Cardiac ventricle fibroblast (primary cell): ENCODE measurements around a stretch of chr10.

DNA sequence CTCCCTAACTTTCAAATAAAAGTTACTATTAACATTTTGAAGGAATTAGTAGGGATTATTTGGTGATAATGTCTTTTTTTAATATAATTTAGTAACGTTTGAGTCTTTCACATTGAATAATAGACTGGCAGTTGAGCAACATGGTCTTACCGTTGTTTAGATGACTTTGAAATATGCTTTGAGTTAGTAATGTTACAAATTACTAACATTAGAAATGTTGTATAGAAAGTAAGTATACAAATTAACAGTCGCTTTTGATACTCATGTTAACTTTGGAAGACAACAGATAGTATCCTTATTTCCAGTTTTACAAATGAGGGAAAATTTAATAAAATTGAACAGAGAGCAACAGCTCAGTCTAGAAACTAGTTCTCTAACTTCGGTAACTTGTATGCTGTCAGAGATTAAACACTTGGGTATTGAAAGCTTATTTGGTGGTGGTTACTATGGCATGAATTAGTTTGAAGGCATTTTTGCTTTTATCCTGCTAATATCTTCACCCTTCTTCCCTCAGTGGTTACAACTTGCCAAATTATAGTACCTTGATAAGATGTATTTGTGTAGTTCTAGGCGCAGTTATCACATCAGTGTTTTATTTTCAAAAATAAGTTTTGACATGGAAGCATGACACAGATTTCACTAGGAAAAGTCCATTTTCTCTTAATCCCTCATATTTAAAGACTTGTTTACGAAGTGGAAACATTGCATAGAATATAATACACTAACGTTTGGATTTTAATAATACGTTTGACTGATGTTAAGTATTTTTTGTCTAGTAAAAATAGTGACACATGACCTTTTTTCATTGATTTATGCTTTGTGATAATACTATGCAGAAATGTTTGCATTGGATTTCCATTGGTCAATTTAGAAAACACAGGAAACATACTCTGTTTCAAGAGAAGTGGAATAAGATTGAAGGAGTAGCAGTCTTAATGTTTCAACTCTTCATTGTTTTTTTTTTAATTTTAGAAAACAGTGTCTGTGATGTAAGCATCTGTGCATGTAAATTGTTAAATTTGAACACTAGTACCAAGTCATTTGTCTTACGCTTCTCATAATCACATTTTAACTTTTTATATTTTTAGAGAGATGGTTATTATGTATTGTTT, 7.4 kb downstream of the WAC start:
- RAMPAGE, long total RNA, result no peak

DNA sequence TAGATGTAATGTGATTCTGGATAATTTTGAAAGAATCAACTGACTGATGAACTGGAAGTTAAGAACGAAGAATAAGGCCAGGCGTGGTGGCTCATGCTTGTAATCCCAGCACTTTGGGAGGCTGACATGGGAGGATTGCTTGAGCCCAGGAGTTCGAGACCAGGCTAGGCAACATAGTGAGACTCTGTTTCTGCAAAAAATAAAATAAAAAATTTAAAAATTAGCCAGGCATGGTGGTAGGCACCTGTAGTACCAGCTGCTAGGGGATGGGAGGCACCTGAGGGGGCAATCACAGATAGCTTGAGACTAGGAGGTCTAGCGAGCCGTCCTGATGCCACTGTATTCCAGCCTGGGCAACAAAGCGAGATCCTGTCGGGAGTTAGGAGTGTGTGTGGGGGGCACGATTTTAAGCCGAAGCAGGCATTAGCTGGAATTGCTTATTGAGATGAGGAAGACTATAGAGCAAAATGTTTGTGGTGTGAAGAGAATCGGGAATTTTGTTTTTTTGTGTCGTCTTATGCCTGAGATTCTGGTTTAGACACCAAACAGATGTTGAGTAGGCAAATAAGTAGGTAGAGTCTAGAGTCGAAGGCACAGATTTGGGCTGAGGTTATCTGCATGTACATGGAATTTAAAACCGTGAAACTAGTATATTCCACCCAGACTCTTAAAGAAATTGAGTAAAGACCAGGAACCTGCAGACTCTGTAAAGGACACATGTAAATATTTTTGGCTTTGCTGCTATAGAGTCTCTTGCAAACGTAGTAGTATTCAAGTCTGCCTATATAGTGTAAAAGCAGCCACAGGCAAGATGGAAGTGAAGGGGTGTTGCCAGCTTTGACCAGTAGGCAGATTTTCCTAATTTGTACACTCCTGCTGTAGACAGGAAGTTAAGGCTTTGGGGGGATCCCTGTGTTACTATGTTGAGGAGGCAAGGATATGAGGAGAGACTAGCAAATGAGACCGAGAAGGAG, 27.4 kb downstream of the WAC start:
- RAMPAGE, long total RNA, result no peak

GRCh38 chr10:28561336-28562210, 28.7 kb downstream of the WAC start:
- RAMPAGE, long total RNA, result no peak

GRCh38 chr10:28619401-28620244, 57.7 kb upstream of the BAMBI start:
- RAMPAGE, long total RNA, result no peak

- RAMPAGE, long total RNA, result no peak
Measured at GRCh38 chr10:28620245-28620956, 56.9 kb upstream of the BAMBI start.

DNA sequence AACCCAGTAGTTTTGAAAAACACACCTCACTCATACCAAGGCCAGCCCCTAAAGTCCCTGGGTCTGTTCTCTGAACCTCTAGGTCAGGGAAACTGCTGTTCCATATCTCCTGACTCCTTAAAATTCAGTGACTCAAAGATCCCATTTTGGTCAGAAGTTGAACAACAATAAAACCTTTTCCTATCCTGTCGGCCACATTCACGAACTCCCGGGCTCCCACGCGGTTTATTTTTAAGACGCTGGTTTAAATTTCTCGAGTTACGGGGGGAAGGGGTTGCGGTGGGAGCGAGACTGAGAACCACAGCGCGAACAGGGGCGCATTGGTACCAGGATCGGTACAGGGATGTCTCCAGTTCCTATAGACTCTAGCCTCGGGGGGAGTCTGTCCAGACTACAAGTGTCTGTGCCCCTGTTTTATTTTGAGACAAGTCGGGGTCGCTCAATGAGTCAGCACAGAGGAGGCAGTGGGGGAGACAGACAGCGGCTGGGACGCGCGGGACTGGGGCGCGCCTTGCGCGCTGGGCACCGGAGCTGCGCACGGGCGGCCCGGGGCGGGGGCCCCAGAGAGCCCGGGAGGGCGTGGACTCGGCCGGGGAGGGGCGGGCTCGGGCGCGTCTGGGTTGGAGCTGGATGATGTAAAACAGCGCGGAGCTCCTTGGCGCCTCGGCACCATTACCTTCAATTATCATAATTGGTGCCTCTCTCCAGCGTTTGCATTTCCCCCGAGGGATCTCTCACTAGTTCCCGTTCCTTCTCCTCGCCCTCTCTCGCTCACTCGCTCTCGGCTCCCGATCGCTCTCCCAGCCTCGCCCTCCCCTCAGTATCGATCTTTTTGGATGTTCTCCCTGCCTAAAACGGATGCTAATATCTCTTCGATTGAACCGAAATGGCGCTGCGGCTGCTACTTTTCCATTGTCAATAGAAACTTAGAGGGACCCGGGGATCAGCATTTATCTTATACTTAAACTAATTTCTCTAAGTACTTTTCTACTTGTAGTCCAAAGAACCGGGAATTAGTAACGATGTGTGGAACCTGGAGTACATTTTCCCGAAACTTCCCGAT, 8.7 kb upstream of the BAMBI start:
- RAMPAGE, long total RNA, result no peak

DNA sequence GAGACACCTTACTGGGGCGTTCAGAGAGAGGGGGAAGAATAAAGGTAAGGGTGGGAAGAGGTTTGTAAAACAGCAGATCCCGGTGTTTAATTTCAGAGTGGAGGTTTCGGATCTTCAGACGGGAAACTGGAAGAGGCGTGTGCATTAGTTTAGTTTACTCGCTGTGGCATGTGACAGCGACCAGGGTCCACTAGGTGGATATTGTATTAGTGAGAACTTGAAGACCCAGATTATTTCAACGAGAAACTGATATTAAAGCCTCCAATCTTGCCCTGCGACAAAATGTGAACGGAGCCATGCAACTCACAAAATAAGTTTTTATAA, 2.7 kb downstream of the BAMBI start:
- RAMPAGE, long total RNA, result no peak

GRCh38 chr10:28806466-28807467, 129.4 kb downstream of the BAMBI start:
- RAMPAGE, long total RNA, result no peak

GRCh38 chr10:29473446-29474062, 161.2 kb downstream of the SVIL start:
- RAMPAGE, long total RNA, result no peak

DNA sequence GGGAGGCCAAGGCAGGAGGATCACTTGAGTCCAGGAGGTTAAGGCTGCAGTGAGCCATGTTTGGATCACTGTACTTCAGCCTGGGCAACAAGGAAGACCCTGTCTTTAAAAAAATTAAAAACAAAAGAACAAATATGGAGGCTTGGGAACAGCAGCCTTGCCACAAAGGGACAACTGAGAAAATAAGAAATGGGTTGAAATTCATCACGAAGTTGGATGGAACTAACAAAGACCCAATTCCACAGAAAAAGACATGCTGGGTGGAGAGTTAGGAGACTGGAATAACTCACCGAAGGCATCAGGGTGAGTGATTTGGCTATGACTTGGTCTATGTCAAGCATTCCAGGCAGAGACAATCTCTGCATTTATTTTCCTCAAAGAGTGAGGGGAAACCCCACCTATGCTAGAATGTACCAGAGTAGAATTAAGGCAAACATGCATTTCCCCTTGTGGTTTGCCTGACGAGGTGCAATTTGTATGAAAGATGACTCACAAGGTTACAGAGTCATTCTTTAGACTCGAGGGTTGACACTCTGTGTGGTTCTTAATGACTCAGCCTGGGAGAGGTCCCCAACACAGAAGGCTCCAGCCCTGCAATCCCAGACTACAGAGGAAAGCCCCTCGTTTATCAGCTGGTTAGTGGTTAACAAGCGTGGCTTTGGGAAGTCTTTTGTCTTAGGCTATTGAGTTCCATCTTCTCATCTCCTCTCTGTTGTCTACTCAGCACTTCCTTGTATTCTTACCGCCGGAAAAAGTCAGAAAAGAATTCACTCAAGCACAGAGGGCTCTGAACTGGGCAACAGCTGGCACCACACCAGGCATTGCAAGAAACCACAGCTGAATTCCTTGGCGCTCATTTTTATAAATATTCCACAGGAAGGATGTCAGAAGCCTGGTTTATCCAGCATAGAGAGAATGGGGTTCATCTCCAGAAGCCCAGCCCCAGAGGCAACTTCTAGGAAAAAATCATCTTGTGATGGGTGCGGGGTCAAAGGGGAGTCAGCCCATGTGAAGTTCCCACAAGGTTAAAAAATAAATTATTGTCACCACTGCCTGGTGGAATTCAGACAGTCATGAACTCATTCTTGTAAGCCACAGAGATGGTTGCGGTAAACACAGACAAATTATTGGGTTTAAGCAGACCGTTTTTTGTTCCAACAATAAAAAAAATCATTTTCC, 24.3 kb upstream of the SVIL start:
- RAMPAGE, long total RNA, result no peak

DNA sequence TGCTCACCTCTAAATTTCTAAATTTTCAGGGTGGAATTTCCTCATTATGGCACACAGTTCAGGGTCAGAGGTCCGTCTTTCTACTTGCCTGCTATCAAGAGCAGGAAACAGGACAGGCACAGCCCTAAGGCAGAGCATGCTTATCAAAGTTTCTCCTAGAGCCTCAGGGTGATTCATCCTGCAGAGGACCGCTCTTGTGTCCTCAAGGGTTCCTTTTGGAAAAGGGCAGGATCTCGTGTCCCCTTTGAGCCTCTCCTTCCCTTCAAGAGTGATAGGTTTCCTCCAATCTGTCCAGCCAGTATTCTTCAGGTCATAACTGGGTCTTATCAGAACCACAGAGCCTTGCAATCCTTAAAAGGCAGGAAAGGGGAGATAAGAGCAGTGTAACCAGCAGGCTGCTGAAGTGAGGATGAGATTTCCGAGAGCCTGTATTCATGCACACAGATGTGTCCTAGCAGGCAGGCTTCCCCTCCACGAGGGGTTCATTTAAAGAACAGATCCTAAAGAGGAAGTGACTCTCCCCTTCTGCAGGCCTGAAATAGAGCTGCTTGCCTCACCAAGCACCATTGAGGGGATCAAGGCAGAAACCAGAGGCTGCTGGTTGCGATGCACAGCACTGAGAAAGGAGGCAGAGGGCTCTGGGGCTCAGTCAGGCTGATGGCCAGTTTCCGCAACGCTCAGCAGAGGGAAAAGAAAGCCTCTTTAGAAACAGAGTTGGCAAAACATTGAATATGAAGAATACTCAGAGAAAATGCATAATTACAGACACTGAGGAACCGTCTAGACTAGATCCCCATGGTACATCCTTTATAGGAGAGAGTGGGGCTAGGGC, 90.5 kb upstream of the SVIL start:
- RAMPAGE, long total RNA, result no peak

- RAMPAGE, long total RNA, result no peak
Measured at GRCh38 chr10:29728579-29729143, 93.9 kb upstream of the SVIL start.

DNA sequence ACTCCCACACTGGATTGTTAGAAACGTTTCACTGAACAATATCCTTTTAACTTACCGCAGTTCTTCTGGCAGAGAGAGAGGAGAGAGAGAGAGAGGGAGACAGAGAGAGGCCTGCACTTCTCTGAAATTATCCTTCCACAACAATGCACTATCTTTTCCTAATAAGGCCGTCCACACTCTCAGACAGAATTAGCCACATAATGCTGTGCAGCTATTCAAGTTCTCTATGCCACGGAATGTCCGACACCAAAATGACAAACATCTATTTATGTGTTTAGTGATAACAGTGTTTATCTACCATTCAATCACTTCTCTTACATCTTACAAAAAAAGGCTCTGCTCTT, 160.0 kb upstream of the SVIL start:
- RAMPAGE, long total RNA, result no peak

GRCh38 chr10:29838942-29839326, 204.2 kb upstream of the SVIL start:
- RAMPAGE, long total RNA, result no peak

DNA sequence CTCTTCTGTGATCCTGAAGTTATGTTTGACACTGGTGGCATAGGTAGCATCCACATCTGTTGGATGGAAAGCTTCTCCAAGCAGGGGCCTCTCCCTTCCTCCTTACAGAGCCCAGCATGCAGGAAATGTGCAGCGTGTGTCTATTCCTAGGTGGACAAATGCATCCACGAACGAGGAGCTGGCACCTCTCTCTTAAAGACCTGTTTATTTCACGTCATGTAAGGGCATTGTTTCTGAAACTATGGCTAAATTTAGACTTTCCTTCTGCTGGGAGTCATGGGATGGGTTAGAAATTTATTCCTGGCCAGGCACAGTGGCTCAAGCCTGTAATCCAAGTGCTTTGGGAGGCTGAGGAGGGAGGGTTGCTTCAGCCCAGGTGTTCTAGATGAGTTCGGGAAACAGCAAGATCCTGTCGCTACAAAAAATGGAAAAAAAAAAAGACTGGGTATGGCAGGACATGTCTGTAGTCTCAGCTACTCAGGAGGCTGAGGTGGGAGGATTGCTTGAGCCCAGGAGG, 208.4 kb upstream of the SVIL start:
- RAMPAGE, long total RNA, result no peak

DNA sequence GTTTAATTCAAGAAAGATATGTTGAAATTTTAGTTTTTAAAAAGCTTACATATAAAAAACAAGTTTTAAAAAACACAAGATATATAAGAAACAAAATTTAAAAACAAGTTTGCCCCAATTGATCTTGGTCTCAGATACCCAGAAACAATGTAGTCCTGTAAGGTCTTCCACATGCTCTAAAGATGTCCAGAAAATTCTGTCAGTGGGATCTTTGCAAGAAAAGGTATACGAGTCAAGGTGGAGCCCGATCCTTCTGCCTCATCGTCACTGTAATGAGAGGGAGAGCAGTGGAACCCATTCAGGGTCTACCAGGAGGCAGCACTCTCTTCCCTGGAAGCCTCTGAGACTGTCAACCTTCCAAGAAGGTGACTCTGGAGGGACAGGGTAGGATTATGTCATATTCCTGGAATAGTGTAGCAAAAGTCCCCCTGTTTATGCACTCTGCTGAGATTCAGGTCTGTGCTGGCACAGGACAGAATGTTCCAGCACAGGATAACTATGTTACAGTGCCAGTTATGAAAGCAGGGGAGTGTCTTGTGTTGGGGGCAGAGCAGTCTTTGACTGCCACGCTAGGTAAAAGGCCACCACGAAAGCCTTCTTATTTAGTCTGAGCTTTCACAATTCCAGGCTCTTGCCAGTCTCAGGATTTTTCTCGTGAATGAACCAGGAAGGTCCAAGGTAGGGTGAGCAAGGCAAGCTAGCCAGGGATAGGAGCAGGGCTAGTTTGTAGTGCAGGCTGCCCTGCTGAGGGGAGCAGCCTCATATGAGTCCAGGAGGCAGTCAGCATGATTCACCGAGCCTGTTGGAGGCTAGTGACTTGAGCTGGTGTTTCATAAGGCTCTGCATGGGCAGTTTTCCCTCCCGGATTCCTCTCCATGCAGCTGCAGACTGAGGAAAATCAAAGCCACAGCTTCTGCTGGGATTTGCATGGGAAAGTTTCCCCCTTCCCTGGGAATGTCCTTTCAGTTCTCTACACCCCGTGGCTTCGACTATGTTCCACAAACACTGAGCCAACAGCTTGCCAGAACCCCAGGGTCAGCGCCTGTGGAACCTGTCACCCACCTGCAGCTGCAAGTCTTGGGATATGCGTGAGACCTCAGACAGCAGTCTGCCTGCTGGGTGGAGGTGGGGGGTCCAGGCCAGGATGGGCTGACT, 112.5 kb downstream of the JCAD start:
- RAMPAGE, long total RNA, result no peak

DNA sequence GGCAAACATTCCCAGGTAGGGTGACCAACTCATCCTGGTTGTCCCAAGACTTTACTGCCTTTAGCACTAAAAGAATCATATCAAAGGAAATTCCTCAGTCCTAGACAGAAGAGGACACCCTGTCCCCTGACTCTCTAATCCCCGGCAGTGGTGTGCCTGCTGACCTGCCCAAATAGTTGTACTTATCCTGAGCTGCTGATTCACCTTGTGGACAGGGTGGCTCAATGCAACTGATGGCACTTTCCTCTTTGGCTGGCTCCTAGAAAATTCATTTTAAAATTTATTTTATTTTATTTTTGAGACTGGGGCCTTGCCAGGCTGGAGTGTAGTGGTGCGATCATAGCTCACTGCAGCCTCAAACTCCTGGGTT, 111.7 kb downstream of the JCAD start:
- RAMPAGE, long total RNA, result no peak

DNA sequence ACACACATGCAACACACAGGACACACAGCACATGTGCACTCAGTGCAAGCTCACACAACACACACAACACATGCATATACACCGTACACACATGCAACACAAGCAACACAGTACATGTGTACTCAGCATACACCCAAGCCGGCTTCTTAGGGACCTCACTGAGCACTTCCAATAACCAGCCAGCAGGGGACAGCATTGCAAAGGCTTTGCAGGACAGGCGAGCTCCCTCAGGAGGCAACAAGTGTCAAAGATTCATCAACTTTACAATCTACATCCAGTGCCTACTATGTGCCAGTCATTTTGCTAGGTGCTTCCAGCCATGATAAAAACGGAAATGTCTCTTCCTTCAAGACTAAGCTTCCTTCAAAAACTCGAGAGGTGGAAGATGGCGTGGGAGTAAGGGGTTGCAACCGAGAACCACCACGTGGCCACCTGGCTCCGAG, 61.0 kb downstream of the JCAD start:
- RAMPAGE, long total RNA, result no peak

- RAMPAGE, long total RNA, result no peak
Measured at GRCh38 chr10:30115393-30115703, 56.0 kb upstream of the JCAD start.

GRCh38 chr10:30438414-30438815, 4.4 kb downstream of the MAP3K8 start:
- RAMPAGE, long total RNA, result no peak